Mesenchymal stem cell of adipose (primary cell): ENCODE measurements around the genes H2AC25 and RHOU.

GRCh38 chr1:228106380-228107021 is 2.6 kb downstream of the MRPL55 start:
- CAGE, long polyA plus RNA, result no peak

- CAGE, long polyA plus RNA, result no peak
Observed at GRCh38 chr1:228142829-228143348, 2.8 kb downstream of the GUK1 start.

DNA sequence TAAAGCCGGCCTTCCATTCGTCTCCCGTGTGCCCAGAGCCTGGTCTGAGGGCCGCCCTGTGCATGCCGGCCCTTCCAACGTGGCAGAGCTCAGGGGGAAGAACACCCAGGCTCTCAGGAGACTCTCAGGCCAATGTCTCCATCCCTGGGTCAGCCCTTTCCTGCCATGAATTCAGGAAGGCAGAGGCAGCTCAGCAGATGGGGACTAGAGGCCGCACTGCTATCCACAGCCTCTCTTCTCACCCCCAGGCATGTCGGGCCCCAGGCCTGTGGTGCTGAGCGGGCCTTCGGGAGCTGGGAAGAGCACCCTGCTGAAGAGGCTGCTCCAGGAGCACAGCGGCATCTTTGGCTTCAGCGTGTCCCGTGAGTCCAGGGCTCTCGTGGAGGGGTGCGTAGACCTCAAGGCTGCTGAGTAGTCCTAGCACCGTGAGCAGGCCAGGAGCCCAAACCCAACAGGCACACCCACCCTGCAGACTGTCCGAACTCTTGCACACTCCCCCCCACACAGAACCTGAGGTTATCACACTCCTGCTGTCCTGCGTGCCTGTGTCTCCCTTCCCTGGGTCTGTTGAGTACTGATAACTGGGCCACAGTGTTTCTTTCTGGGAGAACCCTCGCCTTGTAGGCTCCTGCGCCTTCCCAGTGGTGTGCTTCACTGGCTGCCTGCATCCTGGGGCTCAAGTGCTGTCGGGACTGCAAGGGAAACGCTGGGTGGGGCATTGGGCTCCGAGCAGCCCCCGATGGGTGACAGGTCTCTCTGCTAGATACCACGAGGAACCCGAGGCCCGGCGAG is 4.3 kb upstream of the GJC2 start:
- CAGE, long polyA plus RNA, result no peak

GRCh38 chr1:228213066-228214264 is 5.6 kb downstream of the OBSCN start:
- CAGE, long polyA plus RNA, result no peak

- CAGE, long polyA plus RNA, result no peak
Observed at GRCh38 chr1:228244232-228244836, 36.5 kb downstream of the OBSCN start.

DNA sequence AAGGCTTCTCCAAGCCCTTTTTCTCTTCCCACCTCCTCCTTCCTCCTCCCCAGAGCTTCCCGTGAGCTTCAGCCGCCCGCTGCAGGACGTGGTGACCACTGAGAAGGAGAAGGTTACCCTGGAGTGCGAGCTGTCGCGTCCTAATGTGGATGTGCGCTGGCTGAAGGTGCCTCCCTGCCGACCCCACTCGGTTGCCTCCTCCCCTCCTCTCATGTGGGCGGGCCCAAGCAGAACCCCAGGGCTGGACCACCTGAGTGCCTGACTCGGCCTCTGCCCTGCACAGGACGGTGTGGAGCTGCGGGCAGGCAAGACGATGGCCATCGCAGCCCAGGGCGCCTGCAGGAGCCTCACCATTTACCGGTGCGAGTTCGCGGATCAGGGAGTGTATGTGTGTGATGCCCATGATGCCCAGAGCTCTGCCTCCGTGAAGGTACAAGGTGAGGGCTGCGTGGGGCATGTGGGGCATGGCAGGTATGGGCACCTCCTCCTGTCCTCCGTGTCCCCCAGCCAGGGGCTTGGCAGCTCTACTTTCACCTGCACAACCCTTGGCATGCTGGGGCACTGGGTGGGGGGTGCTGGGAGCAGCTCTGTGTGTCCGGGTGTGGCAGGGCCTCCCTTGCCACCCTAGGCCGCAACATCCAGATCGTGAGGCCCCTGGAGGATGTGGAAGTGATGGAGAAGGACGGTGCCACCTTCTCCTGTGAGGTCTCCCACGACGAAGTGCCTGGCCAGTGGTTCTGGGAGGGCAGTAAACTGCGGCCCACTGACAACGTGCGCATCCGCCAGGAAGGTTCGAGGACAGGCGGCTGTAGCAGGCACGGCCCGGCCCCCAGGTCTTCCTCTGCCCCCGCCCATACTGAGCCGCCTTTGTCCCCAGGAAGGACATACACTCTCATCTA is 69.3 kb downstream of the OBSCN start:
- CAGE, long polyA plus RNA, result no peak

- CAGE, long polyA plus RNA, result no peak
Observed at GRCh38 chr1:228370903-228371970, 35.4 kb downstream of the TRIM11 start.

DNA sequence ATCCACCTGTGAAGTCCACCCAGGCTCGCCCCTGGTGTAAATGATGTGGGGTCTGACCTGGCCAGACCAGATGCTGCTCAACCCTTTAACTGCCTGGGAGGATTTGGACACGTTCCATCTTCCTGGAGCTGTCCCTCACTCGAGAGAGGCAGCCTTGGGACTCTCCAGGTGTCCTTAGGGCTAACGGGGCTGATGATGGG is 3.7 kb upstream of the H3-4 start:
- CAGE, long polyA plus RNA, result no peak

GRCh38 chr1:228456970-228458237 is at the start of gene H2AC25:
TSS of gene H2AC25 (minus strand) at chr1:228457873.
- CAGE, long polyA plus RNA, result no peak

- CAGE, long polyA plus RNA, result no peak
Observed at GRCh38 chr1:228487472-228488544, 626 bp downstream of the RNF187 start.

GRCh38 chr1:228669153-228669508 is 66.1 kb upstream of the RHOU start:
- CAGE, long polyA plus RNA, result no peak

DNA sequence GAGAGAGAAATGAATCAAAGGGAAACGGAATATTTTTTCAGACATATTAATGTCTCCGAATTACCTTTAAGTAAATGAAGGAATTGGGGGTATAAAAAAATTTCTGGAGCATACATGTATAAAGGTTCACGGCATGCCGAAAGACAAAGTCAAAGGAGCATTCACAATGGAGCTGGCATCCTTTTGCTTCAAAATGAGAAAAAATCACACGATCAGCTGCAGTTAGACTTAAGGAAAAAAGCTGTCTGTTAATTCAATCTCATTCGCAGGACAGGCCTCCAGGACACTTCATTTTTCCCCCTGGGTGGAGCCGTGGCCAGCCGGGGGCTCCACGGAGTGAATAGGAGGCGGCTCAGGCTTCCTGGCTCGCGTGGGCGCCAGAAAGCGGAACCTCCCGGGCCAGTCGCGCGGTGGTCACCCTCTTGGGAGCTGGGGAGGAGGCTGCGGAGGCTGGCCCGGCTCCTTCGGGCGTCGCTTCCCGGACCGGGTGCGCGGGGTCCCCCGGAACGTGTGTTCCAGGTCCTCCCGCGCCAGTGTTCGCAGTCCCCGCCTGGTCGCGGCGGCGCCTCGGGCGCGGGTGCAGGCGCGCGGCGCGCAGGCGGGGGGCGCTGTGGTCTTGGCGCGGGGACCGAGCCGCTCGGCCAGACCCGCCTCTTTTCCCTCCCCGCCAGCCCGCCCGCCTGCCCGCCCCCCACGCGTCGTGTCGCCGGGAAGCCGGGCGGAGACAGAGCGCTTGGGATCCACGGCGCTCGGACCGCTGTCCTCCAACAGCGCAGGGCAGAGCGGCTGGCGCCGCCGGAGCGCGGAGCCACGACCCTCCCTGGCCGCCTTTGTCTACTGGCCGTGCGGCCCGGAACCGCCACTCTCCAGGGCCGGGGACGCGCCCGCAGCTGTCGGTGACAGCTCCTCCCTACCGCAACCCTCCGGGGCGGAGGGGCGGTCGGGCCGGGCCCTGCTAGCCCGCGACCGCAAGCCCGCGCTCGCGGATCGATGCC is at the start of gene RHOU:
Gene RHOU (plus strand): TSS at position 727 of the 995 bp plus-strand sequence.
- CAGE, long polyA plus RNA, result no peak

- CAGE, long polyA plus RNA, result no peak
Observed at GRCh38 chr1:228830027-228830840, 95.0 kb downstream of the RHOU start.

- CAGE, long polyA plus RNA, result no peak
Observed at GRCh38 chr1:228920422-228920877, 185.2 kb downstream of the RHOU start.

GRCh38 chr1:228949601-228950101 is 214.4 kb downstream of the RHOU start:
- CAGE, long polyA plus RNA, result no peak

GRCh38 chr1:229091315-229091664 is 179.6 kb upstream of the RAB4A start:
- CAGE, long polyA plus RNA, result no peak

DNA sequence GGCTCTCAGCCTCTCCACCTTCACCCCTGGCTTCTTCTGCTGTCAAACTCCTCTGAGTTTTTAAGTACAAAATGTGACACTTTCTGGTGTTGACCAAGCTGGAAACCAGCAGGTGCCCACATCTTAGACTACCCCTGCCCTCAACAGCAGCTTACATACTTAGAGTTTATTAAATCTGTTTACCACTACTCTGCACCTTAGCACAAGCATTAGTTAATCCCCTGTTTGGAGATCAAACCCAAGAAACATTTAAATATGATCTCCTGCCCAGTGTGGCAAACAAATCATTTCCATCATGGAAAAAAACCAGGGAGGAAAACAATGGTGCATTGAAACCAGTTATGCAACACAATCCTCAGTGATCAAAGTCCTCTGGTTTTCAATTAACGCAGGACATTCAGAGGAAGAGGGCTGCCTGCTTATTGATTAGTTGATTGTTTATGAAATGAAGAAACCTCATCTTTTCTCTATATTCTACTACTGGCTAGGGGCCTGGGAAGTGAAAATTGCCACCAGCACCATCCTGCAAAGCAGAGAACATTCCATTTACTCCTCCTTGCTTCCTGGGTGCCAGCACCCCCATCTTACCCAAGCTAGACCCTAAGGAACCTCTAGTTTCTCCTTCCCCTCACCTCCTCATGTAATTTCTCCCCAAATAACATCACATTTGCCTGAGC is 139.4 kb upstream of the RAB4A start:
- CAGE, long polyA plus RNA, result no peak

DNA sequence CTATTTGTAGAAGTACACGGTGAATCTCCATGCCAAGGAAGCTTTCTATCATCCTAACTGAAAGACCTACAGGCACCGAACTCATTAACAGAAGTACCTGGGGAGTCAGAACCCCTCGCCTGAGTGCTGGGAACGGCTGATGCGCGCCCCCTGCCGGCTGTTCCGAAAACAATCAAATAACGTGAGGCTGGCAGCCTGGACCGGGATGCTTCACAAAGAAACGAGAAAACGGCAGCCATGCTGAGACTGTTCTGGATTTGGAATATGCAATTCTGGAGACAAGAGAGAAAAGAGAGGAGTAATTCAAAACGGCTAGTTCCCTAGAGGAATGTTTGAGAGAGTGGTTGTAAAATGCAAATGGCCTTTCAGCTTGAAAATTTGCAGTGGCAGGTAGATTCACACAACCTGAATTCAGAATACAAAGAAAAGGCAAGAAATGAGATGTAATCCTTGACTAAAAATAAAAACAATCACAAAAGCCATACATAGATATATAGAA is 43.4 kb upstream of the RAB4A start:
- CAGE, long polyA plus RNA, result no peak

- CAGE, long polyA plus RNA, result no peak
Observed at GRCh38 chr1:229229016-229229420, 41.9 kb upstream of the RAB4A start.

GRCh38 chr1:229229421-229230241 is 41.3 kb upstream of the RAB4A start:
- CAGE, long polyA plus RNA, result no peak